Bronchus fibroblast of lung (primary cell): Measurements from ENCODE around the gene GSTM5.

DNA sequence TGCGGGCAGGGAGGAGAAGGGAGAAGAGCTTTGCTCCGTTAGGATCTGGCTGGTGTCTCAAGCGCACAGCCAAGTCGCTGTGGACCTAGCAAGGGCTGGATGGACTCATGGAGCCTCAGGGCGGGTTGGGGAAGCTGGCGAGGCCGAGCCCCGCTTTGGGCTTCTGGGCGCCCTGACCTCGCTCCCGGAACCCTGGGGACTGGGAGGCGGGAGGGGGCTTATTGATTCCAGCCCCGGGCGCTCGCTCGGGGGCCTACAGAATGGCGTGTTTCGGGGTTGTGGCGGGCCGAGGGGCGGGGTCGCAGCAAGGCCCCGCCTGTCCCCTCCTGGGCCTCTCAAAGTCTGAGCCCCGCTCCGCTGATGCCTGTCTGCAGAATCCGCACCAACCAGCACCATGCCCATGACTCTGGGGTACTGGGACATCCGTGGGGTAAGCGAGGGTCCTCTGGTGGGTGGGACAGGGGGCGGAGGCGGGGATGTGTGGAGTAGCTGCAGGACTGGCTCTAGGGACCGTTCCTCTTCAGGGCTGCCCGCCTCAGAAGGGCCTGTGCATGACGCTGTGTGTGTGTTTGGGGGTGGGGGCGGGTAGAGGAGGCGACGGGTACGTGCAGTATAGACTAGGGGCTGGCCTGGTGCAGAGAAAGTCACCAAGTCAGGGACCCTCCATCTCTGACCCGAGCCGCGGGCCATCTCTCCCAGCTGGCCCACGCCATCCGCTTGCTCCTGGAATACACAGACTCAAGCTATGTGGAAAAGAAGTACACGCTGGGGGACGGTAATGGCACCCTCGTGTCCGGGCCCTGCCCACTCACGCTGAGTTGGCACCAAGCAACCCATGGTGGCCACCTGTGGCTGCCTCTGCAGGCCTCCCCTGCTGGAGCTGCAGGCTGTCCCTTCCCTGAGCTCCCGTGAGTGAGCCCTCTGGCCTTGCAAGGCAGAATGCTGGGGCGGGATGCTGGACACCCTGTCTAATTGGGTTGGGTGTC is at the start of gene GSTM5:
GSTM5 (plus strand) TSS at position 333 of the 986 bp plus-strand sequence.
- RAMPAGE, long total RNA: no peak

GRCh38 chr1:109716549-109717188 is 4.6 kb downstream of the GSTM5 start:
- RAMPAGE, long total RNA: no peak

DNA sequence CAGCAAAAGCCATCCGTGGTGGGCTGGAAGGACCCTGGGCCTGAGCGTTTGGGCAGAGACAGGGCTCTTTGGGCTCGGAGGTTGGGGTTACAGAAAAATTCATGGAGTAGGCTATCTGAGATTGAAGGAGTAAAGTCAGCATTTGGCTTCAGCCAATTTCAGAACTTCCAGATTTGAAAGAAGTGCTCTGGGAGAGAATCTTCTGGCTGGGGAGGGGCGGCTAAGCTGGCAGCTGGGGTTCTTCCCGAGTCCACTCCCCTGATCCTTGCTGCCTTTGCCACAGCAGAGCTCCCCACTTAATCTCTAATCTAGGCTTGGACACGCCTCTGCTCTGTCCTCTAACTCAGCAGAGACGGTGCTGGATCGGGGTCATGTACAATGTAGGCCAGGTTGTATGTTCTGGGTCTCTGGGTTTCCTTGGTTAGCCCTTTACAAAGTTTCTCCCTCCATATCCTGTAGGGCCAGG is 10.0 kb upstream of the GSTM3 start:
- RAMPAGE, long total RNA: no peak

- RAMPAGE, long total RNA: no peak
Observed at GRCh38 chr1:109756387-109757019, 7.2 kb downstream of the EPS8L3 start.

GRCh38 chr1:109764174-109764603 is 466 bp upstream of the EPS8L3 start:
- RAMPAGE, long total RNA: no peak

GRCh38 chr1:109767290-109767557 is 3.5 kb upstream of the EPS8L3 start:
- RAMPAGE, long total RNA: no peak

DNA sequence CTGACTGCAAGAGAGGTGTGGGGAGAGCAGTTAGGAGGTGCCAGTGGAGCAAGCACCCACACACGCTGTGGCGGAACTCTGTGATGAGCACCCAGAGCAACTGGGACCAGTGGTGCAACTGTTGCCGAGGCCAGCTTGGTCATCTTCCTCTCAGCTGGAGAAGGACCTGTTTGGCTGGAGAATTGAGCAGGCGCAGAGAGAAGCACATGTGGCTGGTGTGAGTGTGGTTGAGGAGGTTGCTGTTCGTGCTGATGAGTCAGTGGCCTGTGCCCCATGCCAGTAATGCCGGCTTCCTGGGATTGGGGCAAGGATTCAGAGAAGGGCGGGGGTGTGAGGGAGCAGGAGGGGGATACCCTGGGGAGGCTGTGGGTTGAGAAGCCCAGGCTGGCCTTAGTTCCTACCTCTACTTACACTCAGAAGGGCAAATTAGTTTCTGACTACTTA is 57.5 kb upstream of the EPS8L3 start:
- RAMPAGE, long total RNA: no peak

DNA sequence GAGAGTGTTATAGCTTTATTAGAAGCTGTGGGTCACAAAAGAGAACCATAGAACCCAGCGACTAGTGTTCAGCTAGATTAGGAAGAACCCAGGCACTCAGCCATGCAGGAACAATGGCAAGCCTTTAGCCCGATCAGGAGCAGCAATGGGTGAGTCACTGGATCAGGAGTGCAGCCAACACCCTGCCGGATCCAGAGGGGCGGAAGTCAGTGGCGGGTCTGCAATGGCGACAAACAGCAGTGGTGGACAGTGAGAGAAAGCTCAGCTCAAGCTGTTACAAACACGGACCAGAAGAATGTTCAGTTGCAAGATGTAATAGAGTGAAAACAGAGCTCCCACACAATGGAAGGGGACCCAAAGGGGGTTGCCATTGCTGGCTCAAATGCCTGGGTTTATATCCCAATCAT is 58.3 kb upstream of the CSF1 start:
- RAMPAGE, long total RNA: no peak

GRCh38 chr1:109930636-109931799 is 20.4 kb downstream of the CSF1 start:
- RAMPAGE, long total RNA: no peak

DNA sequence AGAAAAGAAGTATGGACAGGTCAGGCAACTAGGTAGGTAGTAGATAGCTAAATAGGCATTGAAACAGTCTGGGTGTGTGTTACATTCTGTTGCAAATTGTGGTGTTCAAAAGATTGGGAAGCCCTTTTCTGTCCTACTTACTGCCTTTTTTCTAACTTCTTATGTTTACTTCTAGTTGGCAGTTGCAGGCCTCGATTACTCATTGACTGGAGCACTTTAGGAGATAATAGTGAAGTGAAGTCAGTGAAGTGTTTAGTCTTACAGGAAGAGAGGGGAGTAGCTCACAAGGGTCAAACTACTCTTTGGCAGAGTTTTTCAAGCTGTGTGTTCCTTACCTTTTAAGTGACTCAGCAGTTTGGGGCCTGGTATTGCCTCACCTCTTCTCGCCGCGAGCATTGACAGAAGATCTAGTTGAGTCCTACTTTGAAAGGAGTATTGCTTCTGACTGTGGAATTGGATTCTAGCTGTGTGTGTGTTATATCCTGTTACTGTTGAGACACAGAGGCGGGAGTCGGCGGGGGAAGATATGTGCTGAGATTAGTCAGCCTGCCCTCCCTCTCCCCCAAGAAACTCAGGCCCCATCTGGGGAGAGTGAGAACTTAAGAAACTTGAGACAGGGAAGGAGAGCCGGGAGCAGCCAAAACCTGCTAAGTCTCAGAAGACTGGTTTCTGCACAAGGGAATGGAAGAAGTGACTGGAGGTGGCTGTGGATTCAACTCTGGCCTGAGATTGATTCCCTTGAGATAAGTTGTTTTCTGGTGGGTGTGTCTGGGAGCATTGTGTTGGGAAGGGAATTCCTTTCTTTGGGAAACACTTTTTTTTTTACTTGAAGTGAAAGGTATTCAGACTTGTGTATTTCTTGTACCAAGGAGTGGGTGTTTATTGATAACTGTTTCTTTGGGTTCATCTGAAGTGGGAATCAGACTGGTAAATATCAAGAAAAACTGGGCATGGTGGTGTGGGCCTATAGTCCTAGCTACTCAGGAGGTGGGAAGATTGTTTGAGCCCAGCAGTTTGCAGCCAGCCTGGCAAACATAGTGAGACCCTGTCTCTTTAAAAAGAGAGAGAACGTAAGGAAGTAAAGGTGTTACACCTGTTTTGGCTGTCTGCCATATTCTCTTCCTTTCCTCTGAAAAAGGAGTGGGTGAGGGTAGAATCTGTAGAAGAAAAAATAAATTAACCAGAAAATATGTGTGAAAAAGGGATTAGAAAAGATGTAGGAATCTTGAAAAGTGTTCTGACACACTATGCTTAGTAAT is 19.6 kb downstream of the AHCYL1 start:
- RAMPAGE, long total RNA: no peak

DNA sequence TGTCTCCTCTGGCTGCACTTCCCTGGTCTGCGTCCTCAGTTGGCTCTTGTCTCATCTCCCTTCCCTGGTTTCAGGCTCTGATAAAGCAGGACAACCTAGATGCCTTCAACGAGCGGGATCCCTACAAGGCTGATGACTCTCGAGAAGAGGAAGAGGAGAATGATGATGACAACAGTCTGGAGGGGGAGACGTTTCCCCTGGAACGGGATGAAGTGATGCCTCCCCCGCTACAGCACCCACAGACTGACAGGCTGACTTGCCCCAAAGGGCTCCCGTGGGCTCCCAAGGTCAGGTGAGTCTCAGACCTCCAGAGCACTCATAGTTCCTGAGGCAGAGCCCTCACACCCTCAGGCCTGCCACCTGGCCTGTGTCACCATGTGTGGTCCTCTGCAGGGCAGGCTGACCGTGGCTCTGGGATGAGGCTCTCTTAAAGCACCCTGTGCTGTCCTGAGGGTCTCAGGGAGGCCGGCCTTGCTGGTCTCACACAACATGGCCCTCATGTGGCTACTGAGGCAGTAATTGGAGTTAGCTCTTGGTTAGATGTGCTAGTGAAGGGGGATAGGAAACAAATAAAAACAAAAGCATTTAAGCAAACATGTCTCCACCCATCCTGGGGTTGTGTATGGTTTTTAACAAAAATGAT is 9.3 kb downstream of the STRIP1 start:
- RAMPAGE, long total RNA: no peak

- RAMPAGE, long total RNA: no peak
Observed at GRCh38 chr1:110044720-110045129, 10.3 kb downstream of the STRIP1 start.

- RAMPAGE, long total RNA: no peak
Observed at GRCh38 chr1:110236258-110237036, 26.3 kb downstream of the KCNC4 start.

GRCh38 chr1:110342832-110344132 is 4.1 kb downstream of the RBM15 start:
- RAMPAGE, long total RNA: no peak

- RAMPAGE, long total RNA: no peak
Observed at GRCh38 chr1:110380573-110381392, 10.0 kb downstream of the SLC16A4 start.

GRCh38 chr1:110875012-110875843 is 2.3 kb downstream of the CD53 start:
- RAMPAGE, long total RNA: no peak

- RAMPAGE, long total RNA: no peak
Observed at GRCh38 chr1:110879896-110880445, 7.0 kb downstream of the CD53 start.

DNA sequence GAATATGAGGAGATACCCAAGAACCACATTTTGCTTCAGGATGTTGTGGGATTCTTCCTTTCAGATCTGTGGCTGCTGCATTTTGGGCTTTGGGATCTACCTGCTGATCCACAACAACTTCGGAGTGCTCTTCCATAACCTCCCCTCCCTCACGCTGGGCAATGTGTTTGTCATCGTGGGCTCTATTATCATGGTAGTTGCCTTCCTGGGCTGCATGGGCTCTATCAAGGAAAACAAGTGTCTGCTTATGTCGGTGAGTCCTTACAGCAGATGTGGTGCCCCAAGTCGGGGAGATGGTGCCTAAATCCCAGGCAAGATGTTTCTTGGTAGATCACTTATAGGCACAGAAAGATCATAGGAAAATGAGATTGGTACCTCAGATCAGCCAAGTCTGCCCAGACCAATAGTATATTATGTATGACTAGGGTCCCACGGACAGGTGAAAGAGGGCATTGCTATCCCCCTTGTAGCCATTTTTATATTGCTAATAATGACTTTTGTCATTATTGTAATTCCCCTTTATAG is 19.4 kb downstream of the CD53 start:
- RAMPAGE, long total RNA: no peak

DNA sequence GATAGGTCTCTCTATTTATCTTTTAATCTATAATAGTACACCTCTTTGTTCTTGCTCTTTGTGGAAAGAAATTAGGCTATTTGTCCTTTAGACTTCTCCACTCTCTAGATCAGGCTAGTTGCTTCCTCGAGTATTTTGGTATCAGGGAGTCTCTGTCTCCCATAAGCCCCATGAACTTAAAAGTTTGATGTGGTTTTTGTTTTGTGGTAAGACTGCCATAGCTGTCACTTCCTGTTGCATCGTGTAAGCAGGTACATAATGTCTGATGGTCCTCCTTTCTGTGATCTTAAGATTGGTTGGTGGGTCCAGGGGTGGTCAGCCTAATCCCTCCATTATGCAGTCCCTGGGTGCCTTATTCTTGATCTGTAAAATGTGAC is 23.1 kb downstream of the CD53 start:
- RAMPAGE, long total RNA: no peak

DNA sequence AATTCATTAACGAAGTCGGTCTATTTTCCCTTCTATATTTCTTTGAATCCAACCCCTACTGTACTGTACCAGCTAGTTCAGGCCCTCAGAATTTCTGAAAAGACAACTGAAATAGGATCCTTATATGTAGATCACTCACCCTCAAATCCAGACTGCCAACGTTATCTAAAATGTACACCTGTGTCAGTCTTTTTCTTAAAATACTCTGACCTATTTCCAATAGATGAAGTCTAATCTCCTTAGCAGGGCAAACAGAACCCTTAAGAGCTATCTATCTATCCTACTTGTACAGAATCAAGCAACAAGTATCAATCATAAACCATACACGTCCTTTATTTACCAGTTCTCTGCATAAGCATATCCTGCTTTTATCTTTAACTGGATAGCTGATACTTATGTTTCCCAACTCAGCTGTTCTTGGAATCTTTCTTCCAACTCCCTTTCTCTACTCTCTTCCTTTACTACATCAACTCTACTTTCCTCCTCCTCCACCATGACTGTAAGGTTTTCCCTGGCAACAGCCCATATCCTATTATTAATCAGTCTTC is 2.9 kb downstream of the LRIF1 start:
- RAMPAGE, long total RNA: no peak